Testis (tissue), 5 donors: ENCODE measurements around the genes ADAM29 and DCTD.

GRCh38 chr4:169724152-169725337 lies 33.2 kb downstream of the HPF1 start:
- PRO-cap, 3 experiments: no peak in any of the 3 experiments
- RAMPAGE, long total RNA, 2 experiments: no peak in any of the 2 experiments
- RRBS: no CpG with 5 or more reads among the region's 12 CpGs

DNA sequence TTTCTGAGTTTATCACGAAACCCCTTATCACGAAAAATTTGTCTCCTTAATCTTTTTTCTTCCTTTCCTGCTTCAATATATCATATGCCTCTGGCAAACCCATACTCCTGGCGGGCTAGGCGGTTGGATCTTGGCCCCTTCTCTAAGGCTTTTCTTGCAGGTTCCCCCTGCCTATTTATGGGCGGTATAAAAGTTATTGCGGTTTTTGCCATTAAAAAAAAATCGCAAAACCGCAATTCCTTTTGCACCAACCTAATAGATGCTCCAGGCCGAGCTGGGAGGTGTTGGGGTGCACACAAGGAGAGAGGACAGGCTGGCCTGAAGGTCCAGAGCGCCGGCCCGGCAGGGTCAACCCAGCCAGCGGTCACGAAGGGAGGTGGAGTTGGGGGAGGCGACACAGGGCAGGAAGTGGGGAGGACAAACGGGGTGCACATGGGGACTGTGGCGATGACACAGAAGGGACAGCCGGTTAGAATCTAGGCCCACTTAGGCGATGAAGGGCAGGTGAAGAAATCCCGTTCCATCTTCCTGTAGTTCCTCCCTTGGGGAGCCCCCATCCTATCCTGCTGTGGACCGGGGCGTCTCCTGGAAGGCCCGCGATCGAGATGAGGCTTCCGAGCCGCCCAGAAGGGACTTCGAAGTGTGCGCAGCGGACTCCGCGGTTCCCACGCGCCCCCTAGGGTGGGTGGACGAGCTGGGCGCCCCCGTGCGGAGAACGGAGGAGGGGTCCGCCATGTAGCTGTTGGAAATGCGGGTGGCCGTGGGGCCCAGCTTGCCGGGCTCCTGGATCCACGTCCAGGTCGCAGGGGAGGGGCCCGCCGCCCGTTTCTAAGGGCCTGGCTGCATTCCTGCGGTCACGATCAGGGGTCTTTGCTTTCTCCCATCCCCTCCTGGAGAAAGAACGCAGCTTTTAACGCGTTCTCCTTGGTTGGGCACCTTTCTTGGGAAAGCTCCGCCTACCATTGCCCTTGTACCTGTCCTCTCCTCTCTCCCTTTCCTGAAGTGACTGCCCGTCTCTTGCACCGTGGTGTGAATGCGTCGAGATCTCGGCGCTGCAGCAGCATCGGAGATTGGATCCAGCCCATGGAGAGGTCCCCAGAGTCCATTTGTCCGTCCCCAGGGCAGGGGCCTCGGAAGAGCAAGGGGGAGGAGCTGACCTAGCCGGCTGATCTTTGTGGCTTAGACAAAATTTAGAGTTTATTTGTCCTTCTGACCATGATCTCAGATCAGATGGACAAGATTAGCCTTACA lies 16.9 kb upstream of the HPF1 start:
- PRO-cap, 3 experiments: peak in 1 of 3 experiments; most common plus-strand start position 447 of the sequence (in 1); most common minus-strand start position 355 of the sequence (in 1)
- RAMPAGE, long total RNA, 2 experiments: no peak in any of the 2 experiments
- RRBS: no CpG with 5 or more reads among the region's 64 CpGs

GRCh38 chr4:169942459-169942635 lies 83.8 kb downstream of the MFAP3L start:
- PRO-cap, 3 experiments: no peak in any of the 3 experiments
- RAMPAGE, long total RNA, 2 experiments: no peak in any of the 2 experiments
- RRBS: no CpG with 5 or more reads among the region's 6 CpGs

- PRO-cap, 3 experiments: no peak in any of the 3 experiments
- RAMPAGE, long total RNA, 2 experiments: no peak in any of the 2 experiments
- RRBS: no CpG with 5 or more reads among the region's 1 CpG
These were observed 463.3 kb upstream of the GALNT7 start for GRCh38 chr4:172705400-172705599.

DNA sequence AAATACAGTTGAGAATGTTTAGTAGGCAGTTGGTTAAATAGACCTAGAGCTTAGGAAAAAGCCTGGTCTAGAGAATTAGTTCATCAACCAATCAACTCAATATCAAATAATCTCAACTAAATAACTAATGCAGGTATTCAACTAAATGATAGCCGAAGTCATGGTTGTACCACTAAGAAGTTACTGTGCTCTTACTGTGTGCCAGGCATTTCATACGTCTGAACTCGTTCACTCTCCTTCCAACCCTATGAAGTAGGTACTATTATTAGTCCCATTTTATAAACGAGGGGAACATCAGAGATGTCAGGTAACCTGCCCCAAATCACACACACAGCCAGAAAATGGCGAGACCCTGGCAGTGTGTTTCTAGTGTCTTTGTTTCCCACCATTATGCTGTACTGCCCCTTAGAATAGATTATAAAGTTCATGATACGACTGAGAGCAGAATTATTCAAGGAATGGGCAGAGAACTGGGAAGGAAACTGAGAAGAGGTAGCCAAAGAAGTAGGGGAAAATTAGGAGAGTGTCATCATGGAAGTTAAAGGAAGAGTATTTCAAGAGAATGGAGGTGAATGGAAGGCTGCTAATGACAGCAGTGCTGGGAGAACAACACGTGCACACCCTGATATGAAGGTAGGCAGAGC lies 1.7 kb upstream of the SCRG1 start:
- PRO-cap, 3 experiments: no peak in any of the 3 experiments
- RAMPAGE, long total RNA, 2 experiments: no peak in any of the 2 experiments
- RRBS: no CpG with 5 or more reads among the region's 7 CpGs

GRCh38 chr4:173425343-173425735 lies 26.4 kb upstream of the SCRG1 start:
- PRO-cap, 3 experiments: no peak in any of the 3 experiments
- RAMPAGE, long total RNA, 2 experiments: no peak in any of the 2 experiments
- RRBS: no CpG with 5 or more reads among the region's 1 CpG

DNA sequence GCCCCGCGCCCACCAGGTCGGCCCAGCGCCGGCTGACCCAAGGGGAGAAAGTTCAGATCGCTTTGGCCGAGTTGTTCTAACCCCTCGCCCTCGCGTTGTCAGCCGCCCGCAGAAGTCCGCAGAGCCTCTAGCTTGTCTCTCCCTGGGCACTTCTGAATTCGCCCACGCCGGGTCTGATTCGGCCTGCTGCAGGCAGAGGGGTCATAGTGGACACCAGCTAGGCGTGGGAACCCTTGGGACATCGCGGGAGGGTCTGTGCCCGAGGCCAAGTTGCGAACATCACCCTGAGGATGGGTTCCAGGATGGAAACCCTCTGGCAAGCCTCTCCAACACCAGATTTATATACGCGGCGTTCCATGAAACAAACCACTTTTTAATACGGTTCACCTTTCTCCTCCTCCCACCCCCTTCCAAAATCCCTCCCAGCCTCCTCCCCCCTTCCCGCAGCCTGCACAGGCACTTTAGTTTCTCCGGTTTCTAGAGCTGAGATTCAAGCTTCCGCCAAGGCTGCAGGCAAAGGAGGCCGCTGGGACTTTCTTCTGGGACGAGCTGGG lies 4.8 kb downstream of the HAND2 start:
- PRO-cap, 3 experiments: peak in 1 of 3 experiments; most common plus-strand start position 493 of the sequence (in 1); most common minus-strand start position 340 of the sequence (in 1)
- RAMPAGE, long total RNA, 2 experiments: no peak in any of the 2 experiments
- RRBS: 17% methylated on average over 2 of the region's 31 CpGs

DNA sequence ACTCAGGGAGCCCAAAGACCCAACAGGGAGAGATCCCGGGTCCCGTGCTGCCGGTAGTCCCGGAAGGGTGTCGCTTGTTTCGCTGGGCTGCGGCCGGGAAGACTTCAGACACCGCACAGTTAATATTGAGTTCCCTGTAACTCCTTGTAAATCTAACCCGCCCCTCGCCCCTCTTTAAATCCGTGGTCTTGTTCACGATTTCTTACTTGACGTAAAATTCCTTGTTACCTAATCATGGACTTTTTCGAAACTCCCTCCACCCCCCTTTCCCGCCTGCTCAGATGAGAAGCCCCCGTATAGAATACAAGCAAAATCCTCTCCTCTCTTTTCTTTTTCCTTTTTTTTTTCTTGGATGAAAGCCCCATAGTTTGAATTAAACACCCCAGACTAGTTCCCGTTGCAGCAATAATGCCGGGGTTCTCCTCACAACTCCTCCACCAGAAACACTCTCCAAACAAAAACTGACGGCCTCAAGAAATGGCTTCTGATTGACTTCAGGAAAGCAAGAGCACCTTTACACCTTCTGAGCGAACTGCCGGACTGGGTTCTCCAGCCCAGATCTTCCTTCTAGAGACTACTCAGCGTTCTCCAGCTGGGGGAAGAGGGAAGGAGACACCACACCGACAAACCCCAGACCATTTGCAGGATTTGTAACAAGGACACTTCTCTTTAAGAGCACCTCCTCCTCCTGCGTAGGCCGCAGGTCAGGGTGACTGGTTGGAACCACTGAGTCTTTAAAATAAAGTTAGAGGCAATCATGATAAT lies 4.1 kb downstream of the HAND2 start:
- PRO-cap, 3 experiments: no peak in any of the 3 experiments
- RAMPAGE, long total RNA, 2 experiments: no peak in any of the 2 experiments
- RRBS: 15% methylated on average over 4 of the region's 26 CpGs

GRCh38 chr4:174504767-174505497 lies 17.4 kb downstream of the HPGD start:
- PRO-cap, 3 experiments: no peak in any of the 3 experiments
- RAMPAGE, long total RNA, 2 experiments: no peak in any of the 2 experiments
- RRBS: no CpG with 5 or more reads among the region's 8 CpGs

GRCh38 chr4:174918141-174918712 lies at the start of gene ADAM29:
ADAM29 (plus strand) TSS chr4:174918358.
- PRO-cap, 3 experiments: peak in 2 of 3 experiments; most common plus-strand start chr4:174918411 (in 1); most common minus-strand start chr4:174918335 (in 2)
- RAMPAGE, long total RNA, 2 experiments: start-site peak on the plus strand in 2 of 2 experiments, at chr4:174918357-174918443 at its widest, 60 to 97 reads per replicate
- RRBS: no CpG with 5 or more reads among the region's 5 CpGs

GRCh38 chr4:175020022-175020221 lies 101.8 kb downstream of the ADAM29 start:
- PRO-cap, 3 experiments: no peak in any of the 3 experiments
- RAMPAGE, long total RNA, 2 experiments: no peak in any of the 2 experiments
- RRBS: no CpG with 5 or more reads among the region's 12 CpGs

DNA sequence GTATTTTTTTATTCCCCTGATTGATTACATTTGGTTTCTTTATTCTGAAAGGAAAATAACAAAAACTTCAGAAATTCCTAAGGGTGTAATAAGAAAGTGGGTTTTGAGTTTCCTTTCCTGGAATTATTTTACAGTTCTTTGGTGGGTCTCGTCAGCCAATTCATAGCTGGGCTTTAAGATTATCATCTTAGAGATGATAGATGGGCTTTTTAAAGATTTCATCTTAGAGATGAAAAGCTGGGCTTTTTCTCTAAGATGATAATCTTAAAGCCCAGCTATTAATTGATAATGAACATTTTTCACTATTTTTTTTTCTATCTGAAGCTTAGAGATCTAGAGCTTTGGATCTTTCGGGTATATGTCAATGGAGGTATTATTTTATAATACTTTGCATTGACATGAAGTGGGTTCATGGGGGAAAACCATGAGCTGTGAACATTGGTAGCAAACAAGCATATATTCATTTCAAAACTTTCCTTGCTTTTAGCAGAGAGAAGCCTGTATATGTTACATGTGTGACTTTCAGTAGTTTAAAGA lies 11.2 kb downstream of the SPCS3 start:
- PRO-cap, 3 experiments: no peak in any of the 3 experiments
- RAMPAGE, long total RNA, 2 experiments: no peak in any of the 2 experiments
- RRBS: no CpG with 5 or more reads among the region's 2 CpGs

GRCh38 chr4:176789912-176790404 lies 2.8 kb downstream of the VEGFC start:
- PRO-cap, 3 experiments: no peak in any of the 3 experiments
- RAMPAGE, long total RNA, 2 experiments: no peak in any of the 2 experiments
- RRBS: no CpG with 5 or more reads among the region's 2 CpGs

- PRO-cap, 3 experiments: no peak in any of the 3 experiments
- RAMPAGE, long total RNA, 2 experiments: no peak in any of the 2 experiments
- RRBS: no CpG with 5 or more reads among the region's 11 CpGs
These were observed 1.2 kb downstream of the VEGFC start for GRCh38 chr4:176791389-176792087.

- PRO-cap, 3 experiments: peak in 2 of 3 experiments; most common minus-strand start chr4:180059441 (in 2)
- RAMPAGE, long total RNA, 2 experiments: no peak in any of the 2 experiments
- RRBS: no CpG with 5 or more reads among the region's 17 CpGs
These were observed 2184.0 kb upstream of the TENM3 start for GRCh38 chr4:180059289-180059513.

GRCh38 chr4:181258654-181258981 lies 984.6 kb upstream of the TENM3 start:
- PRO-cap, 3 experiments: no peak in any of the 3 experiments
- RAMPAGE, long total RNA, 2 experiments: no peak in any of the 2 experiments
- RRBS: no CpG with 5 or more reads among the region's 2 CpGs

DNA sequence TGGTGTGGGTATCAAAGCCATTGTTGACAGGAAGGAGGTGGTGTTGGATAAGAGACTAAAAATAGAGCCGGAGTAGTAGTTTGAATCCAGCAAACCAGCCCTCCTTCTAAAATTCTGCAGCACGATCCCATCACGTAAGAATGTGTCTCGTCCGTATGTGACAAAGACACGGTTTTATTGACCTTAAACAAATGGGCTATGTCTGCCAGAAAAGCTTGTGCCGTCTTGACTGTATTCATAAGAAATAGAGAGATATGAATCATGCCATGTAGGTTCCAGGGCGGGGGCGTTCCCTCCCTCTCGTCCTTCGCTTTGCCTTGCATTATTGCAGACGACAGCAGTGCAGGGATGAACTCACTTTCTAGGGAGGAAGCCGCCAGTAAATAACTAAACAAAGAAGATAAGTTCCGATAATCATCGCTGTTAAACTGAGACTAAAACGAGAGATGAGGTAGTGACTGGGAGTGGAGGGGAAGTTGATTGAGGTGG lies 3.3 kb downstream of the TENM3 start:
- PRO-cap, 3 experiments: no peak in any of the 3 experiments
- RAMPAGE, long total RNA, 2 experiments: no peak in any of the 2 experiments
- RRBS: no CpG with 5 or more reads among the region's 16 CpGs

DNA sequence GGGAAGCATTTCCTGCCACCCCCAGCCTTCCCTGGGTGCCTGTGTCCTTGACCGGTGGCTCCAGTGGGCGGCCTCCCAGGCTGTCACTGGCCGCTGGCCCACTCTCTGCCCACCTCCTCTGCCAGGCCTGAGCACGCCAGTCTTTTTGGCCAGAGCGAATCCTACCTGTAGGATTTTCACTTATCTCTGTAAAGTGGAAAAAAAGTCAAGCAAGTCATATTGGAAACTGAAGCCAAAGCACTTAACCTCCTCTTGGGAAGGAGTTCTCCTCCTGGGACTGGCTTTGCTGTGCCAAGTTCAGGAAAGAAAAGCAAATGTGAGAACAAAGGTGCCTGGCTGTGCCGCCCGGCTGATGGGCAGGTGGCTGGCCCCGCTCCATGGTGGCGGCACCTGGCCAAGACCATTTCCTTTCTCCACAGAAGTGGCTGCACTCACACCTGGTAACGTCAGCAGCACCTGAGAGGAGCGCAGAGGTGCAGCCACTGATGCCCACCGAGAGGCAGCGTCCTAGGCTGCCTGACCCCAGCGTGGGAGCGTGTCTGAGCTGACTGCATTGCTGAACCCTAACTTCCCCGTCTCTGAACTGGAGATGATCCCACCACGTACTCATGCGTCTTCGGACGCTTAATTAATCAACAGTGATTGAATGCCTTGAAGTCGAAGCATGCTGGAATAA lies 54.3 kb downstream of the DCTD start:
- PRO-cap, 3 experiments: no peak in any of the 3 experiments
- RAMPAGE, long total RNA, 2 experiments: no peak in any of the 2 experiments
- RRBS: 73% methylated on average over 1 of the region's 21 CpGs

GRCh38 chr4:182917050-182917202 lies 260 bp downstream of the DCTD start:
- PRO-cap, 3 experiments: no peak in any of the 3 experiments
- RAMPAGE, long total RNA, 2 experiments: no peak in any of the 2 experiments
- RRBS: no CpG with 5 or more reads among the region's 21 CpGs

DNA sequence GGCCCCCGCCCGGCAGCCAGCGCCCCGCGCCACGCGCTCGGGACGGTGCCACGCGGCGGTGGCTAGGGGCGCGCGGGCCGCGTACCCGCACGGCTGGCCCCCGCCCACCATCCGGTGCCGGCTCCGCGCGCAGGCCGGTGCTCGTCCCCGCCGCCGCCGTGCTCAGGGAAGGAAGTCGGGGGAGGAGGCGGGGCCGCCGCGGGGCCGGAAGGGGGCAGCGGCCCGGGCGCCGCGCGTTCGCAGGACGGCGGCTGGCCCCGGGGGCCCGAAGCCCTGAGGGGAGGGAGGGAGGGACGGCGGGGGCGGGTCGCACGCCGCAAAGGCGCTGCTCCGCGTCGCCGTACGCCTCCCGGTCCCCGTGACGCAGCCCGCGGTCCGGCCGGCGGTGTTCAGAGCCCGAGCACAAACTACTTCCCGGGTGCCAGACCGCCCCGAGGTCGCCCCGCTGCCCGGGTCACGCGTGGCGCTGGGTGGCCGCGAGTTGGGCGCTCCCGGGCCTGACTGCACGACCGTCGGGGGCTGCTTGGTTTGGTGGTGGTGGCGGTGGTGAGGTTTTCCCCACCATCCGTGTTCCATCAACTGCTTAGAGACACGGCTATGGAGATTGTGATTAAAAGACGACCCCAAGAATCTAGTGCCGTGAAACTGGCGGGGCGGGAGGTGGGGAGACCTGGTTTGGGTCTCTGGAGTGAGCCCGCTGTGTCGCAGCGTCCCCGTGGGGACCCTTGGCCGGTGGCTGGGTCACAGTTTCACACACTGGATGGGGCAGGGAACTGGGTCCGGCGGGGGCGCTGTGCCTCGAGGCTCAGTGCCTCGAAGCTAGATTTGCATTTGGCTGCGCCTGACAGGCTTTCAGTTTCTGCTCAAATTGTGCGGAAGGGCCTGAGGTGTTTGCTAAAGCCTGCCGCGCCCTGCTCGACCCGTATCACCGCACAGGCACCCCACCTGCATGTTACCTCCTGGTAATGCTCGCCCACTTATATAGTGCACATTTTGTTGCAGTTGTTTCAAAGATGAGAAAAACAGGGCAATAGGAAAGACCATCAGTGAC lies at the start of gene DCTD:
TSS of gene DCTD (minus strand) at position 184 of the 1,051 bp plus-strand sequence.
- PRO-cap, 3 experiments: peak in 3 of 3 experiments; most common plus-strand start position 236 of the sequence (in 2); most common minus-strand start position 160 of the sequence (in 3)
- RAMPAGE, long total RNA, 2 experiments: start-site peak on the minus strand in 2 of 2 experiments, centred at positions 136 to 155 of the sequence, 89 to 354 reads per replicate
- RRBS: 1% methylated on average over 60 of the region's 110 CpGs